H7 (cell line): ENCODE measurements around a stretch of chr6.

- RAMPAGE, long total RNA, result no peak
Observed at GRCh38 chr6:43777776-43778739, 8.0 kb downstream of the VEGFA start.

DNA sequence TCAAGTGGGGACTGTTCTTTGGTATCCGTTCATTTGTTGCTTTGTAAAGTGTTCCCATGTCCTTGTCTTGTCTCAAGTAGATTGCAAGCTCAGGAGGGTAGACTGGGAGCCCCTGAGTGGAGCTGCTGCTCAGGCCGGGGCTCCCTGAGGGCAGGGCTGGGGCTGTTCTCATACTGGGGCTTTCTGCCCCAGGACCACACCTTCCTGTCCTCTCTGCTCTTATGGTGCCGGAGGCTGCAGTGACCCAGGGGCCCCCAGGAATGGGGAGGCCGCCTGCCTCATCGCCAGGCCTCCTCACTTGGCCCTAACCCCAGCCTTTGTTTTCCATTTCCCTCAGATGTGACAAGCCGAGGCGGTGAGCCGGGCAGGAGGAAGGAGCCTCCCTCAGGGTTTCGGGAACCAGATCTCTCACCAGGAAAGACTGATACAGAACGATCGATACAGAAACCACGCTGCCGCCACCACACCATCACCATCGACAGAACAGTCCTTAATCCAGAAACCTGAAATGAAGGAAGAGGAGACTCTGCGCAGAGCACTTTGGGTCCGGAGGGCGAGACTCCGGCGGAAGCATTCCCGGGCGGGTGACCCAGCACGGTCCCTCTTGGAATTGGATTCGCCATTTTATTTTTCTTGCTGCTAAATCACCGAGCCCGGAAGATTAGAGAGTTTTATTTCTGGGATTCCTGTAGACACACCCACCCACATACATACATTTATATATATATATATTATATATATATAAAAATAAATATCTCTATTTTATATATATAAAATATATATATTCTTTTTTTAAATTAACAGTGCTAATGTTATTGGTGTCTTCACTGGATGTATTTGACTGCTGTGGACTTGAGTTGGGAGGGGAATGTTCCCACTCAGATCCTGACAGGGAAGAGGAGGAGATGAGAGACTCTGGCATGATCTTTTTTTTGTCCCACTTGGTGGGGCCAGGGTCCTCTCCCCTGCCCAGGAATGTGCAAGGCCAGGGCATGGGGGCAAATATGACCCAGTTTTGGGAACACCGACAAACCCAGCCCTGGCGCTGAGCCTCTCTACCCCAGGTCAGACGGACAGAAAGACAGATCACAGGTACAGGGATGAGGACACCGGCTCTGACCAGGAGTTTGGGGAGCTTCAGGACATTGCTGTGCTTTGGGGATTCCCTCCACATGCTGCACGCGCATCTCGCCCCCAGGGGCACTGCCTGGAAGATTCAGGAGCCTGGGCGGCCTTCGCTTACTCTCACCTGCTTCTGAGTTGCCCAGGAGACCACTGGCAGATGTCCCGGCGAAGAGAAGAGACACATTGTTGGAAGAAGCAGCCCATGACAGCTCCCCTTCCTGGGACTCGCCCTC lies 14.7 kb downstream of the VEGFA start:
- RAMPAGE, long total RNA, result no peak

DNA sequence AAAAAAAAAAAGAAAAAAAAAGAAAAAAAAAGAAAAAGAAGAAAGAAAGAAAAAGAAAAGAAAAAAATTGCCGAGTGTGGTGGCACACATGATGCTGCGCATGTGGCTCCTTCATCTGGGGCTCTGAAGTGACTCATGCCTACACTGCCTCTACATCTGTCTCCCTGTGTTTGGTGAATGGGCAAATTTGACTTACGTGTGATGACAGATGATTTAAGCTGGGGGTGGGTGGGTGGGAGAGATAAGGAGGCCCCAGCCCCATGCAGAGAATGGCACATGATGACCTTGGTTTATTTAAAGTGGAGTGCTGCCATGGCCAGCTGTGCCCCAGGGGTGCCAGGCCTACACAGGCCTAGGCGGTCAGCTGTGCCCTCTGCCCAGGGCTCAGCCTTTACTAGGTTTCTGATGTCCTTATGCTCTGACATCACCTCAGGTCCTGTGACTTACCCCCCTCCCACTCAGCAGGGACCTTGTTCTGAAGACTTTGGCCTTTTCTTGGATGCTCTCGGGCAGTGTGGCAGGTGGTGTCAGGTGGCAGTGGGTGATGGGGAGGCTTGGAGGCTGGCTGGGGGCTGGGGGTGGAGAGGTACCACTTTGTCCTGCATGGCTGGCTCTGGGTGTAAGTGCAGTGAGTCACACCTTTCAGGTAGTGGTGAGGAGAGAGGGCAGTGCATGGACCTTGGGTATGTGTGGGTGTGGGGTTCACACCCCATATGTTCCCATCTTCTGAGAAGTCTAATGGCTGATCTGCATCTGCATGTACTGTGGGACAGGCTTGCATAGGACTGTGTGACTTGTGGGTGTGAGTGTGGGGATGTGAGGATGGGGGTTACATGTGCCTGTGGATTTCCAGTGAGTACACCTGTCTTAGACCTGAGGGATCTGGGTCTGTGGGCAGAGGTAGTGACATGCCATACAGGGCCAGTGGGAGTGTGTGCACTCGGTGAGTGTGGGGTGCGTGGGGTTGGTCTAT lies 41.3 kb downstream of the VEGFA start:
- RAMPAGE, long total RNA, result no peak

DNA sequence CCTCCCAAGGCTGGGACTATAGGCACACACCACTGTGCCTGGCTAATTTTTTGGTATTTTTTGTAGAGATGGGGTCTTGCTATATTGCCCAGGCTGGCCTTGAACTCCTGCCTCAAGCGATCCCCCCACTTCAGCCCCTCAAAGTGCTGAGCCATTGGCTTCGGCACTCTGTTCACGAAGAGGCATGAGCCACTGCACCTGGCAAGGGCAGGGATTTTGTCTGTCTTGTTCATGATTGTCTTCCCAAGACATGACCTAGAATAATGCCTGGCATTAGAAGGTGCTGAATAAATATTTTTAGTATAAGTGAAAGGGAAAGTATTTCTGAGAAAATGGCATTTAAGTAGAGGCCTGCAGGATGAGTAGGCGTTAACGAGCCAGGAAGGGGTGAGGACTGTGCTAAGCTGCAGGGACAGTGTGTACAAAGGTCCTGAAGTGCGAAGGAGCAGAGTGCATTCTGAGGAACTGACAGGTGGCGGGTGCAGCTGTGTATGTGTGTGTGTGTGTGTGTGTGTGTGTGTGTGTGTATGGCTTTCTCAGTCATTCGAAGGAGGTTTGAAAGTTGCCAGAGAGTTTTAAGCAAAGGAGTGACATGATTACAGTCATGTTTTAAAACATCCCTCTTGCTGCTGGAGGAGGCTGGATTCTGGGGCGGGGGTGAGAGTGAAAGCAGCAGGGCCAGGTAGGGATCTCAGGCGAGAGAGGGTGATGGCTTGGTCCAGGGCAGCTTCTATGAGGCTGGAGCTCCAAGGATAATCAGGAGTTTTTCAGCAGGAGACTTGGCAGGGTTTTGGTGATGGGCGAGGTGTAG lies 43.1 kb downstream of the VEGFA start:
- RAMPAGE, long total RNA, result no peak

GRCh38 chr6:43909596-43910221 lies 139.7 kb downstream of the VEGFA start:
- RAMPAGE, long total RNA, result no peak

GRCh38 chr6:43910550-43911007 lies 140.6 kb downstream of the VEGFA start:
- RAMPAGE, long total RNA, result no peak

DNA sequence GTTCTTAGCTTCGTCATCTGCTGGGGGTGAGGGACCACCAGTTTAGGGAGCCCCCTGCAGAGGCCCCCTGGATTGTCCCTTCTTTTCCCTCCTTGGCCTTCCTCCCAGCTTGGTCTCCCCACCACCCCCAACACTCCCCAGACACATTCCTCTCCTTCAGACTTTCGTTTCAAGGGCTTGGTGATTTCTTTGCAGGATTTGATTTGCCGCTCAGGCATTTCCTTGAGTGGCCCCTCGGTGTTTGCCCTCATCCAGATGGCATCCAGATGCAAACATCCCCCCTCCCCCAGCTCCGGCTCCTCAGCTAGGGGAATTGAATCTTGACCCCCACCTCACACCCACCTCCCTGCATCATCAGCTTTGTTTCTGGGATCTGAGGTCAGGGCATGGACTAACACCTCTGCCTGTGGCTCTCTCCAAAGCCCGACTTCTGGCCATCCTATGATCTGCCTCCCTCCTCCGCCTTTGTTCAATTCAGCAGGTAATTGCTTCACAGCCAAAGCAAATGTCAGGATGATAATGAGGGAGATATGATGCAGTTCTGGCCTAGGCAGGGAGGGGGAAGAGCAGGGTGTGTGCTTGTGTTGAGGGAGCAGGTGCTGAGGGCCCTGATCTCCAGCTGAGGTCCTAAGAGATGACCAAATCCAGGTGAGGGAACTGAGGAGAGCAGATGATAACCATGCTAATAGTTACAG lies 141.5 kb downstream of the VEGFA start:
- RAMPAGE, long total RNA, result no peak

GRCh38 chr6:43913549-43913964 lies 143.5 kb downstream of the VEGFA start:
- RAMPAGE, long total RNA, result no peak

- RAMPAGE, long total RNA, result no peak
Observed at GRCh38 chr6:43929495-43929941, 159.5 kb downstream of the VEGFA start.

- RAMPAGE, long total RNA, result no peak
Observed at GRCh38 chr6:43989611-43990083, 137.6 kb downstream of the MRPL14 start.

DNA sequence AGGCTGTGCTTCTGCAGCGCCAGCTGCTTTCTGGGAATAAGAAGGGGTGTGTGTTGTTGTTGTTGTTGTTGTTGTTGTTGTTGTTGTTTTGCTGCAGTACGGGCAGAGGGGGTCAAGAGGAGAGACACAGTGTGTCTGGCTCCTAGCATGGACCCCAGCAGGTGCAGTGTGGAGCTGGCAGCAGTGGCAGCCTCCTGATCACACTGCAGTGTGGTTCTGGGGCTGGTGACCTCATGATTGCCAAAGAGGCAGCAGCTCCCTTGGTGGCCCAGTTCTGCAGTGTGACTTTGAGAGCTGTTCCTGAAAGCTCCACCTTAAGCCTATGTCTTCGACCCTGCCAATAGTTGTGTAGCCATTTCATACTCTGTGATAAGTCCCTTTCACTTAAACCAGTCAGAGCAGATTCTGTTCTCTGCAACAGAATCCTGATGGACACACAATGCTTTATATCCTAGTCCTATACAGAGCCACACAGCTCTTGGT lies 74.5 kb downstream of the MRPL14 start:
- RAMPAGE, long total RNA, result no peak

- RAMPAGE, long total RNA, result no peak
Observed at GRCh38 chr6:44056736-44057289, 70.4 kb downstream of the MRPL14 start.

DNA sequence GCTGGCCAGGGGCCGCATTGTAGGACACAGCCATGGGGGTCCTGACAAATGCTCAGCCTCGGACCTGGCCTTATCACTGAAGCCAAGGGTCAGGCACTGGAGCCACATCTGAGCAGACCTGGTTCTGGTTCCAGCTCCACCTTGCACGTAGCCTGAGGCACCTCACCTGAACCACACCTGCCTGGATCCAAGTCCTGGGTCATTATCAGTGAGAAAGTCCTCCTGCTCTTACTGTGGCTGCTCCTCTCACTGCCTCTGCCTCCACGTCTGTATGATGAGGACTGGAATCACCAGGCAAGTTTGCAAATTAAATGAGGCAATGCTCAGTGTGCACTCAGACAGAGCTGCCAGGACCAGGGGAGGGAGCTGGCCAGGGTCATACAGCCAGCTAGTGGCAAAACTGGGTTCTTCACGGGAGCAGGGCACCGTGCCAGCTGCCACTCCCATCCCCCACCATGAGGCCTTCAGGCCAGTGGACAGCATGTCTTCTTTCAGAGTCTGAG lies 40.2 kb downstream of the MRPL14 start:
- RAMPAGE, long total RNA, result no peak

GRCh38 chr6:44176413-44176681 lies 17.7 kb downstream of the CAPN11 start:
- RAMPAGE, long total RNA, result no peak

- RAMPAGE, long total RNA, result no peak
Observed at GRCh38 chr6:44176761-44176970, 18.0 kb downstream of the CAPN11 start.

DNA sequence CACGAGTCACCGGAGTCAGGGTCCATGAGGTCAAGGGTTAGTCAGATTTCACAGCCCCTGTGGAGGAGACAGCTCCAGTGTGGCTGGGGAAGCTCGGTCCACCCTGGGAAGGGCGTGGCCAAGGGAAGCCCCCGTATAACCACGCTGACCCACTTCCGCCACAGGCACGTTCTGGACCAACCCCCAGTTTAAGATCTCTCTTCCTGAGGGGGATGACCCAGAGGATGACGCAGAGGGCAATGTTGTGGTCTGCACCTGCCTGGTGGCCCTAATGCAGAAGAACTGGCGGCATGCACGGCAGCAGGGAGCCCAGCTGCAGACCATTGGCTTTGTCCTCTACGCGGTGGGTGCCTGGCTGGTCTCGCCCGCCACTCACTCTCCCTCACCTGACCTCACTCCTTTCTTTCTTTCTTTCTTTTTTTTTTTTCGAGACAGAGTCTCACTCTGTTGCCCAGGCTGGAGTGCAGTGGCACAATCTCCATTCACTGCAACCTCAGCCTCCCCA lies 18.5 kb downstream of the CAPN11 start:
- RAMPAGE, long total RNA, result no peak

DNA sequence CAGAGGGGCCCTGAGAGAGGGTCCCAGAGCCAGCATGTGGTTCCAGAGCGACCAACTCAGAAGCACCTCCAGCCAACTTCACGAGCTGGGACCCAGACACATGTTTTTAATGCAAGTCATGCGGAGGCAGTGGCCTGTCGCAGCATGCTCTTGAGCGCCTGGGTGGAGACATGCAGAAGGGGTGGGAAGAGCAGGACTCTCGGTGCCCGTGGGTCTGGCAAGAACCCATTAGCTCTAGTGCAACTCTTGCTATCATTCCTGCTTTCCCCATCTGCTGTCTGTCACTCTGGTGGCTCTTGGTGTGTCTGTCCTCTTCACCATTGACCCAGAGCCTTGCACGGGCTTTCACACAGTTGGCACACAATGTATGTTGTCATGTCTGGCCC lies 14.8 kb upstream of the MYMX start:
- RAMPAGE, long total RNA, result no peak

- RAMPAGE, long total RNA, result no peak
Observed at GRCh38 chr6:44224052-44224708, 785 bp downstream of the SLC29A1 start.

DNA sequence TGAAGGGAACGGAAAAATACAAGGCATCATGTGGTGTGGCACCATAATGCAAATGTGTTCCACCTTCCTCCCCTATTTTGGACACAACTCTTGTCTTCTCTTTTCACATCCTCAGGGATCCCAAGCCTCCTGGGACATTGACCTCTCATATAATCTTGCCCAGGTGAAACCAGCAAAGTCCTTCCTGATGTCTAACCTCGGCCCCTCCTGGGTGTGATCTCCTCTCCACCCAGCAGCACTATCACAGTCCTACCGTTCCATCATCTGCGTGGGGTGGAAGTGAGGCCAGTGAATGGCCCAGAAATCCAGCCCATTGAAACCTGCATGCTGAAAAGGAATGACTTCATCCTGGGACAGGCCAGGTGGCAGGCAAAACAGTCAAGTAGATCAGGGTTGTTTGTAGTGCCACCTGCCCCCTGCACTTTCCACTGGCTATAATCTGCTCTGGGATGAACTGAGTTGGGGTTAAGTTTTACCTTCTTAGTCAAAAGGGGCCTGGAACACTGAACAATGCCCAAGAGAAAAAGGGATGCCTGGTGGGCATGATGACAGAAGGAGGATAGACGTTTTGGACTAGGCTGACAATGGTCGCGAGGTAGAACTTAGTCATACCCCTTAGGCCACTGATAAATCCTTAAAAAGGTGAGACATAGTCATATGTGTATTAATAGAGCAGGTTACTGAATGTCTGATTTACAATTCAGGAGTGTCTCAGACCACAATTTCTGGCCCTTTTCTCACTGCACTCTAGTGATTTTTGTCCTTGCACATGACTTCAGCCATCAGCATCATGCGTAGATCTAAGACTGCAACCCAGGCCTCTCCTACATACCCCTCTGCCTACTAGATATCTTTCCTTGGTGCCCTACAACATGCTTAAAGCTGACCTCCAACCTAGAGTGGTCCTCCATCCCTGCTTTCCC lies 8.1 kb upstream of the HSP90AB1 start:
- RAMPAGE, long total RNA, result no peak

DNA sequence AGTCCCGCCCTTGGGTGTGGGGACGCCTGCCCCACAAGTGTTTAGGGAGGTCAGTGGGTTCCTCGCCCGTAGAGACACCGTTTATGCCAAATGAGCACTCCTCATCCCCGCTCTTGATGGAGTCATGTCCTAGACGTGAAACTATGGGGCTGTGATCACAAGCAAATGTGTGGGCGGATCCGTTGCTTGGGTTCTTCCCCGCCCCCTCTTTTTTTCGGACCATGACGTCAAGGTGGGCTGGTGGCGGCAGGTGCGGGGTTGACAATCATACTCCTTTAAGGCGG lies 211 bp upstream of the HSP90AB1 start:
- RAMPAGE, long total RNA, result no peak